Amniotic epithelial cell (primary cell): Measurements from ENCODE around the genes POU4F3 and FBXO38.

DNA sequence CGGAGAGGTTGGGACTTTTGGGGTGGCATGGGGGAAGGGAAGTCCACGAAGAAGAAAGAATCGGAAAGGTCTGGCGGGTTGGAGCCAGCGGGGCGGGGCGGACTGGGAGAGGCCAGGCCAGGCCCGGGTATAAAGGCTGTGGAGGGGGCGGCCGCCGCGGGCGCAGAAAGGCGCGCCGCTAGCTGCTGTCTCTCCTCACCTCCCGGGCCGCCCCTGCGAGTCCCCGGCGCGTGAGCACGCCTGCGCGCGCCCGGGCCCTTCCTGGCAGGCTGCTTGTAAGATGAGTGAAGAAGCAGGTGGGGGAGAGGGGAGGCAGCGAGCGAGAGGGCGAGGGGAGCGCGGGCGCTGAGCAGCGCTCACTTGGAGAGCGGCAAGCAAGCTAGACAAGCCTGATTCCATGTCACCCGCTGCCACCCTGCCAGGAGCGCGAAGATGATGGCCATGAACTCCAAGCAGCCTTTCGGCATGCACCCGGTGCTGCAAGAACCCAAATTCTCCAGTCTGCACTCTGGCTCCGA is at the start of gene POU4F3:
Gene POU4F3 (plus strand): TSS at position 159 of the 518 bp plus-strand sequence.
- RRBS = 3% methylated on average over 9 of the region's 41 CpGs

- RRBS = no CpG with 5 or more reads among the region's 14 CpGs
Measured at GRCh38 chr5:146339231-146339496, 525 bp downstream of the POU4F3 start.

DNA sequence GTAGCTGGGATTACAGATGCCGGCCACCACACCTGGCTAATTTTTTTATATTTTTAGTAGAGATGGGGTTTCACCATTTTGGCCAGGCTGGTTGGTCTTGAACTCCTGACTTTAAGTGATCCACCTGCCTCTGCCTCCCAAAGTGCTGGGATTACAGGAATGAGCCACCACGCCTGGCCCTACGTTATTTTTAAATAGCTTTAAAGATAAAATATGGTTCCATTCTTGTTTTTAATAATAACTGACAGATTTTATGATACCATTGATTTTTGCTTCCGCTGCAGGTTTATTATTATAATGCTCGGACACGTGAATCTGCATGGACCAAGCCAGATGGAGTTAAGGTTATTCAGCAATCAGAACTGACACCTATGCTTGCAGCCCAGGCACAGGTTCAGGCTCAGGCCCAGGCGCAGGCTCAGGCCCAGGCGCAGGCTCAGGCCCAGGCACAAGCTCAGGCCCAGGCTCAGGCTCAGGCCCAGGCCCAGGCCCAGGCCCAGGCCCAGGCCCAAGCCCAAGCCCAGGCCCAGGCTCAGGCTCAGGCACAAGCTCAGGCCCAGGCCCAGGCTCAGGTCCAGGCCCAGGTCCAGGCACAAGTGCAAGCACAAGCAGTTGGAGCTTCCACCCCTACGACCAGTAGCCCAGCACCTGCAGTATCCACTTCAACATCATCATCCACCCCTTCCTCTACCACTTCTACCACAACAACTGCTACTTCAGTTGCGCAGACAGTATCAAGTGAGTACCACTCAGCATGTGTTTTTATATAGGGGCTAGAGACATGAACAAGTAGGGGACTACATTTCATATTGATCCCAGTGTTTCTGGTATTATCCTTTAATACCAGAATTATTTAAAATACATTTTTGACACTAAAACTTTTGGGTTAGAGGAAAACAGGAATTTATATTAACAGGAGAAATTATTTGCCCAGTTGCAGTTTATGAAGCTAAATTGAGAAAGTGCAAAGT is 11.8 kb downstream of the TCERG1 start:
- RRBS = no CpG with 5 or more reads among the region's 10 CpGs

DNA sequence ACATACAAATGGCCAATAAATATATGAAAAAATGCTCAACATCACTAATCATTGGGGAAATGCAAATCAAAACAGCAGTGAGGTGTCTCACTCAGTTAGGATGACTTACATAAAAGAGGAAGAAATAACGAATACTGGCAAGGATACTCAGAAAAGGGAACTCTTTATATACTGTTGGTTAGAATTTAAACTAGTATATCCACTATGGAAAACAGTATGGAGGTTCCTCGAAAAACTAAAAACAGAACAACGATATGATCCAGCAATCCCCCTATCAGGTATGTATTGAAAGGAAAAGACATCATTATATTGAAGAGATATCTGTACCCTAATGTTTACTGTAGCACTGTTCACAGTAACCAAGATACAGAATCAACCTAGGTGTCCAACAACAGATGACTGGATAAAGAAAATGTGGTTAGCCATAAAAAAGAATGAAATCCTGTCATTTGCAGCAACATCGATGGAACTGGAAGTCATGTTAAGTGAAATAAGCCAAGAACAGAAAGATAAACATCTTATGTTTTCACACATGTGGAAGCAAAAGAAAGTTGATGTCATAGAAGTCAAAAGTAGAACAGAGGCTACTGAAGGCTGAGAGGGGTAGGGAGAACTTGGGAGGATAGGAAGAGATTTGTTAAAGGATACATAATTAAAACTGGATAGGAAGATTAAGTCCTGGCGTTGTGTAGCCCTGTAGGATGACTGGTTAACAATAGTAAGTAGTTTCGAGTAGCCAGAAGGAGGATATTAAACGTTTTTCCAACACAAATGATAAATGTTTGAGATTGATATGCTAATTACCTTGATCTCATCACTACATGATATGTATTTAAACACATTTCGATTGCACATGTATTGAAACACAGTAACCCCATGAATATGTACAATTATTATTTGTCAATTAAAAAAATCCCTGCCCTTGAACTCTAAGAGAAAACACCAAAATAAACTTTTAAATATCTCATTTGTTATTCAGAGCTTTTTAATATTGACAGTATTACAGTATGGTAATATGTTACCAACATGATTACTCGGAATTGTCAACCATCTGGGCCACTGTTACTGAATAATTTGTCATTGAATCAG is 27.2 kb downstream of the GPR151 start:
- RRBS = no CpG with 5 or more reads among the region's 9 CpGs

DNA sequence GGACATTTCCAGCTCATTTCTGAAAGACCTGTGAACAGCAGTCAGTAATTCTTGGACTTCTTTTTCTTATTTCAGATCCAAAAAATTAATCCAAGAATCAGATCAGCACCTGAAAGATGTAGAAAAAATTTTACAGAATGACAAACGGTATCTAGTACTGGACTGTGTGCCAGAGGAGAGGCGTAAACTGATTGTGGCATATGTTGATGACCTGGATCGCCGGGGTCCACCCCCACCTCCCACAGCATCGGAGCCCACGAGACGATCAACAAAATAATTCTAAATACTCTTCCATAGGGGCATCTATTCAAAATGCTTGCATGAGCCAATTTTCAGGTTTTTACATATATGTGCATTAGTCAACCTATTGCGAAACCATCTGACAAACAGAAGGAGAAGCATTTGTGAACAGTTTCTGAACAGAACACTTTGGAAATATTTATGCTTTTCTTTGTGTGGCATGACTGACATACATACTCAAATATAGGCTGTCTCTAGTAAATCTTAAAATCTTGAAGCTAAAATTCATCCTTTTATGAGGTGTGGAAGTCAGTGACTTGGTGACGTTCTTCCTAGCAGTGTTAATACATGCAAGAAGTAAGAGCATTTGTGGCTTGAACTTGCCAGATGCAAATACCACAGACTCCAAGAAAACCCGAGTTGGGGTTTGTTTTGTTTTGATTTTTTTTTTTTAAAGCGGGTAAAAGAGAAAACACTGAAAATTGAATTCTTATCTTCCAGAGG is 5.5 kb downstream of the GPR151 start:
- RRBS = no CpG with 5 or more reads among the region's 11 CpGs

DNA sequence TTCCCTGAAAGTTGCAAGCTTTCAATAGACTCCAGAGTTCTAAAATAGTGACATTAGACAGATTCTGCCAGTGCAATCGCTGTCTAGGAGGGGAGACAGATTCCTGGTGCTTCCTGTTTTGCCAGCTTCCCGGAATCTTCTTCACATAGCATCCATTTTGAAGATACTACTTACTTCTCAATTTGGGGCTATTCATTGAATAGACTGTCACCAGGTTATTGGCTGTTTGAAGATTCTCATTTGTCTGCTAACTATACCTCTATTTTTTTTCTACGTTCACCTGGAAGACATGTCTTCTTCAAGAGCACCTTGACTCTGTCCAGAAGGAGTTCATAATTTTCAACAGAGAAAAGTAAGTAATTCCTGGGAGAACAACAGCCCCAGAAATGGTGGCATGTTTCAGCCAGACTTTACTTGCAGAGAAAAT is 126.7 kb downstream of the DPYSL3 start:
- RRBS = no CpG with 5 or more reads among the region's 3 CpGs

GRCh38 chr5:147486847-147487541 is 22.9 kb downstream of the DPYSL3 start:
- RRBS = no CpG with 5 or more reads among the region's 4 CpGs

- RRBS = no CpG with 5 or more reads among the region's 5 CpGs
Measured at GRCh38 chr5:147553774-147554088, 43.9 kb upstream of the DPYSL3 start.

DNA sequence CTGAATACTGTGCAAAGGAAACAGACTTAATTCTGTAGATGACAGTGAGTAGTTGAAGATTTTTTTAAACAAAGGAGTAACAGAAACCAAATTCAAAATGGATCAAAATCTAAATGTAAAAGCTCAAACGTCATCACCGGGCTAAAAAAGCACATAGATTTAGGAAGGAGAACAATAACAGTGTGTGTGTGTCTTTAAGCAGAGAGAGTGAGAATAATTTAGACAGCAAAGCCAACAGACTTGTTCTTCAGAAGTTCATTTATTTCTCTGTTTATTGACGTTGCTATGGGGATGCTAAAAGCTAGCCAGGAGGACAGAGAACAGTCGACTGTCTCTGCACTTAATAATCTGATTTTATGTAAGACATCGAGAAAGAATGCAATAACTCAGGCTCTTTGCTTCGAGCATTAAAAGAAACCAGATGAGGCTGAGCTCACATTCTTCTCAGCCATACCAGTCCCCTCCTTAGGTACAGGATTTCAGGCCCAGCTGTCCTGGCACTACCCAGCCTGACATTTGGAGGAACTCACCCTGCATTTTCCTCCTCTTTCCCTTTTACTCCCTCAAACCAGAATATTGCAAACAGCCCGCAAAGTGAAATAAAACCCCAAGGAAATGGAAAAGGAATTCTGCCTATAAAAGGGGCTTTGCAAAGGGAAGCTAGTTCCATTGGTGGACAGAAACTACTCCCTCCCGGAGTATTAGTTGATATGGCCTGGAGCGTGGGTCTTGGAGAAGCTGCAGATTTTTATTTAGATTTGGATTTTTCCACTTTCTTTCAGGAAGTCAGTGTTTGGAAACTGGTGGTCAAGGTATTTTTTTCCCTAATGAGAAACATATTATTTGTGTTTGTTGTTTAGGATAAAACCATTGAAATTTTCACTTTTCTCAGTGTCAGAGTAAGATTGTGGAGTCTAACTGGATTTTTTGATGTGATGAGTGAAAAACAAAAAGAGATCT is 44.5 kb upstream of the DPYSL3 start:
- RRBS = no CpG with 5 or more reads among the region's 9 CpGs

GRCh38 chr5:147721640-147722041 is 60.9 kb downstream of the JAKMIP2 start:
- RRBS = no CpG with 5 or more reads among the region's 18 CpGs

DNA sequence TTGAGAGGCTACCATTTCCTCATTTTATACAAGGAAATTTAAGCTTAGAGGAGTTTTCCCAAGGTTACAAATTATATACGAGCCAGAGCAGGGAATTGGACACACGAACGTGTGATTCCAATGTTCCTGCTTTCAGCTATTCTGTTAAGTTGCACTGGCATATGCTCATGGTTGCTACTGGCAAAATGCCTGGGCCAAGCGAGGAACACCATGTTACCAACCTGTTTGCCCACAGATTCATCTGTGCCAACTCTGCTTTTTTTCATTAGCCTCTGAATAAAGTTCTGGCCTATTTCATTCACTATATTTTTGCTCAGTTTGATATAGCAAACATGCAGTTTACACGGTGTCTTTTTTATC is 5.1 kb upstream of the C5orf46 start:
- RRBS = no CpG with 5 or more reads among the region's 5 CpGs

GRCh38 chr5:147946276-147947396 is 40.3 kb upstream of the C5orf46 start:
- RRBS = no CpG with 5 or more reads among the region's 29 CpGs

DNA sequence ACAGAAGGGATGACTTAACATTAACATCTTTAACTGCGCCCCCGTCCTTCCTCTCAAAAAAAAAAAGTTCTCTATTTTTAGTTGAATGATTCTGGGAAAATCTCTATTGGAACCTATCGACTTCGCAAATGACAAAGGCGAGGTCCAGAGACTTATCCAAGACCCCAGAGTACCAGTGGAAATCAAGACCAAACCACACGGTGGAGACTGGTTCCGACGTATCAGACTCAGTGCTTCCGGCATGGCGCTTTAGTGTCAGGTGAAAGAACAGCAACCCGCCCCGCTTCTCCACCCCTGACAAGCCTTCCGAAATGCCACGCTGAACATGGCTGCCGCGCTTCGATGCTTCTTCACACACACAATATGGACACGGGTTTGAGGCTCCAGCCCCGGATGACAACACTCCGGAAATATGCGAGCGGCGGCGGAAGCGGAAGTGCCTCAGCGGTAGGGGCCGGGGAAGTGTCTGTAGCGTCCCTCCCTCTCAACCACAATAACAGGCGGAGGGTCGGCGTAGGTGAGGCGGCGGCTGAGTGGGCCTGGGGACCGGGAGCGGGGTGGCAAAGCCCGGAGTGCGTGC is at the start of gene FBXO38:
Gene FBXO38 (plus strand): TSS at position 436 of the 580 bp plus-strand sequence.
- RRBS = 3% methylated on average over 12 of the region's 37 CpGs

DNA sequence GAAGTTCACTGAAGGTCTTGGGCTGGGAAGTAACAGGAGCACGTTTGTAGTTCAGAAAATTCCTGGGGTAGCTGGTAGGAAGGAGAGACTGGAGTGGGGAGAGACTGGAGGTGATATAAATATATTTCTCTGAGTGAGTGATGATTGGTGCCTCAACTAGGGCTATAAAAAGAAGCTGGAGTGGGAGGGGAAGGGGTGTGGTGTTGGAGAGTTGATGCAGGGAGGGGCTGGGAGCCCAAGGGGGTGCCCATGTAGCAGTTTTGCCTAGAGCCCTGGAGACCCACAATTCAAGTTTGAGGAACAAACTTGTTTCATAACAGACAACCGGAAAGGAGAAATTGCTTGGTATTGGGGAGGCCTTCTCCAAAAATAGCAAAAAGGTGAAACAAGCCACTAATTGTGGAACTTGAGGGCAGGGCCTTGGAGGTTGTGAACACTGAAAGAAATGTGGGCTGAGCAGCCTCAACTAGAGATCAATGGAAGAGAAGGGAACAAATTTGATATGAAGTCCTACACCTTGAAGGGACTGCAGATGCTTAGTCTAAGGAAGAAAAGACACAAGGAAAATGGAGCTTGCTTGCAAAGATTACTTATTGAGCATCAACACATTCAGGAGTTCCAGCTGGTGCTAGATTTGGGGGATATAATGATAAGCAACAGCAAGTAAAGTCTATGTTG is 20.4 kb upstream of the ADRB2 start:
- RRBS = no CpG with 5 or more reads among the region's 2 CpGs

DNA sequence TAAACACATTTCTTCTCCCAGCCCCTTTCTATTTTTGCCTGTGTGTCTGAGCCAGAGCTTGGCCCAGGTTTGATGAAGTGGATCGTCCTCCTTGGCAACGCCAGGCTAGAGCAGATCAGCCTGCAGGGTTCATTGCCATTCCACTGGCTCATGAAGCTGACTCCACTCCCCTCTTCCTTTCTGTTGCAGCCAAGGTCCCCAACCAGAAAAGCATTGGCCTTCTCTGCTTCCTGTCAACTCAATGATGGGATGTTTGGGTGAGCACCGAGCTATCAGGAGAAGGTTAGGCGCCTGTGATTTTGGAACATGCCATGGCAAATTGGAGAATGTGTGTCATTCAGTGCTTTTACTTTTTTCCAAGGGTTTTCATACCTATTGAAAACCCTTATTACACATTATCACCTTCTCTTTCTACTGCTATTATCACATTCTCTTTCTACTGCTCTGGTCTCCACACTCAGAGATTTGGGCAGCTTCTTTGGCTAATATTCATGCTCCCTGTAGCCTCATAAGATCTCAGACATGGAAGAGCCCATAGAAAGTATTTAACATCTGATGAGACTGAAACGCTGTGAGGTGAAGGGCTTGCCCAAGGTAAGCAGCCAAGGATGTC is 3.5 kb downstream of the ADRB2 start:
- RRBS = no CpG with 5 or more reads among the region's 5 CpGs

- RRBS = no CpG with 5 or more reads among the region's 5 CpGs
Measured at GRCh38 chr5:148849397-148850021, 23.1 kb downstream of the ADRB2 start.

DNA sequence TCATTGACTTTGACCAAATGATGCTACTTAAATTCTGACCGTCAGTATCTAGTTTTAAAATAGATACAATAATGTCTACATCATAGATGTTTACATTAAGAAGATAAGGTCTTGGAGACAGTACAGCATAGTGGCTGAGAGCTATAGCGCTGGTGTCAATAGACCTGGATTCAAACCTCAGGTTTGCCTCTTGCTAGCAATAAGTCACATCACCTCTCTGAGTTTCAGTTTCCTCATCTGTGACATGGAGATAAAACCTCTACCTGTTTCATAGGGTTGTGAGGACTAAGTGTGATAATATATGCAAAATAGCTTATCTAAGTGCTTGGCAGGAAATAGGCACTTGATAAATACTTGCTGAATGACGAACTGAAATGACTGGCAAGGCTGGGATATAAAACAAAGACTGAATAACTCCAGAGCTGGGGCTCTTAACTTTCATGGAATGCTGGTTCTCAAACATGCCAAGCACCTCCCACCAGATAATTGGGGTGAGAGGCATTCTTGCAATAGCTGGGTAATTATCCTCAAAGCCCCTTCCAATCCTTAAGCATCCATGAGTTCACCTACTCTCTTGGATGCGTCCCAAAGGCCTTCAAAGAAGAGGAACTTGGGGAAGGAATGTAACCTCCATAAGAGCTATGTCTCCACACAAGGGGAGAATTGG is 87.5 kb downstream of the ADRB2 start:
- RRBS = no CpG with 5 or more reads among the region's 4 CpGs

GRCh38 chr5:148914923-148915295 is 88.5 kb downstream of the ADRB2 start:
- RRBS = no CpG with 5 or more reads among the region's 5 CpGs

DNA sequence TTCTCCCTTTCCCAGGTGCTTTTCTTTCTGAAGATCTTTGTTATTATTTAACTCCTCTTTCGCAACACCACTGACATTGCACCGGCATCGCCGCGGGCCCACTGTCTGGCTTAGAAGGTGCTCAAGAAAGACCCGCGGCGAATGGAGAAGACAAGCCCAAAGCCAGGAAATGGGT is 496 bp upstream of the AFAP1L1 start:
- RRBS = no CpG with 5 or more reads among the region's 8 CpGs

DNA sequence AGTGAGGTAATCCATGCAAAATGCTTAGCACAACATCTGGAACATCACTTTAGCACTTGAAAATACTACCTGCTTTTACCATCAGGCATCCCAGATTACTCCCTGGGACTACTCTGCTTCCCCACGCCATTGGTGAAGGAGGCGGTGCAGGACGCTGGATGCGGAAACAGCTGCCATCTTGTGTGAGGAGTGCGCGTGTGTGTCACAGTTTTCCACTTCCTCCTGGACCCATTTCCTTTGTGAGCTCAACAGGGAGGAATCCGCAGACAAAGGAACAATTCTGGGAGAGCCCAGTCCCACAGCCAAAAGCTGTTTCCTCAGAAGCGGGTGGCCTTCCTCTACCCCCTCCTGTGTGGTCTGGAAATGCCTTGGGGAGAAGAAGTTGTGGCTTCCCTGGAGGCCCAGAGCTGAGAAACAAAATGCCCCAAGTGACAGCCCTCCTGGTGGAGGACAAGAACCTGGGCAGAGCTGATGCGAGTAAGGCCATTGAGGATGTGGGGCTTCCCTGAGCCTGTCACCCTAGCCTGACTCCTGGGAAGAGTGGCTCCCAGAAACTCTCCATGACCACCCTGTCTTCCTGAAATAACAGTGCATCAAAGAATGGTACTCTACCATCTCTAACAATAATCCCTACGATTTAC is 16.9 kb downstream of the AFAP1L1 start:
- RRBS = no CpG with 5 or more reads among the region's 10 CpGs